ENCODE data around the genes FGF23 and CD27.

DNA sequence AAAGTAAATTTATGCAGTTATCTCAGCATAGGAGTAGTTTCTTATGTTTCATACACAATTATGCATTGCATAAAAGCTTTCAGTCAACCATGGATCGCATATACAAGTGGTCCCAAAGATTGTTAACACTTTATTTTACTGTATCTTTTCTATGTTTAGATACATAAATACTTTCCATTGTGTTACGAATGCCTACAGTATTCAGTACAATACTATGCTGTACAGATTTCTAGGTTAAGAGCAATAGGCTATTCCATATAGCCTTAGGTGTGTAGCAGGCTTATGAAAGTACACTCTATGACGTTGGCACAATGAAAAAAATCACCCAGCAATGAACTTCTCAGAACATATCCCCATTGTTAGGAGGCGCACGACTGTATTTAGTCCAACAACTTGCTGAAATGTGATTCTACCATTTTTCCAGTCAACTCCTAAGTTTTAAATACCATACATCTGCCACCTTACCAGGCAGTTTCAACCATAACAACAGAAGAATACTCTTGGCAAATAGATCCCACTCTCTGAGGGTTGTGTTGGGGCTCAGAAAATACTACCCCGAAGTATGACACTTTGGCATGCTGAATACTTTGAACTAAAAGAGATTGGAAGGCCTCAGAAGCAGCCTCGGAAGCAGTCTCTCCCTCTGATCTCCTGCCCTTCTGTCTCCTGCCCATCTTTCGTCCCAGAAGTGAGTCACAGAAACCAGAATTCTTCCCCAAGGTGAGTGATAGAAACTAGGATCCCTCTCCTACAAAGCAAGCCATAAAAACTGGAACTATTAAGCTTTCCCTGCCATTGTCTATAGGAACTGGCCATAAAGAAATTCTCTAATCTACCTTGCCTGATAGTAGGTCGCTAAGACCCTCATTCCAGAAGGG is 1.7 kb downstream of the PARP11 start:
- PRO-cap = no peak
- RAMPAGE, long total RNA, 2 experiments = no peak in any of the 2 experiments

DNA sequence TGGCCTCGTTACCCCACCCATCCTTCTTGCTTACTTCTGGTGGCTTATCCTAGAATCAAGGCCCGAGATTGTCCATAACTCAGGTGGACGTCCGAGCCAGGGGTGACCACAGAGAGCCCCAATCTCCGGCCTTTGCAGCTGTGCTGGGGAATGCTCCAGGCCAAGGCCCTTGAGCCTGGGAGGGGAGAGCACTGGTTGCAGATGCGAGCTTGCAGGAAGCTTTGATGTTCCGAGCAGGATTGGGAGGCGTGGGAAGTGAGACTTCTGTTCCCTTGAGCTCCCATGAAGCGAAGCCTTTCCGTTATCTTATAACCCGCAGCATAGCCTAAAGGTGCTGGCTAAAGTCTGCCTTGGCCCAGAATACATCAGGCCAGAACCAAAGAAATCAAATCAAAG is 151.9 kb upstream of the PARP11 start:
- PRO-cap = no peak
- RAMPAGE, long total RNA, 2 experiments = no peak in any of the 2 experiments

- PRO-cap = no peak
- RAMPAGE, long total RNA, 2 experiments = no peak in any of the 2 experiments
Observed at GRCh38 chr12:4164450-4165406, 108.8 kb upstream of the CCND2 start.

DNA sequence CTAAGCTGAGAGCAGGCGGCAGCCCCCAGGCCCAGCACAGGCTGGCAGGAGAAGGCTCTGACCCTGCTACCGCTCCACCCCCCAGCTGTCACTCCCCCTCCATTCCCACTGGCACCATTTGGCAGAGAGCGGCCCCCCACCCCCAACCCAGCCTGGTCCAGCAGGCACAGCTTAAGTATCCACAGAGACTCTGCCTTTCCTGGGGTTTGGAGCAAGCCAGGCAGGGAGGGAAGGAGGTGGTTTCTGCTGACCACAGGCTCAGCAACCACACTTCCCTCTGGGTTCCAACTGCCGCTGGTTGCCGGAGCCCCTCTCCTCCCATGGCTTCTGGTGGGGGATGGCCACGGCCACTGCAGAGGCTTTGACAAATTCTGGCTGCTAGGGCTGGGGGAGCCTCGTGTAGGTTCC is 30.5 kb upstream of the CCND2 start:
- PRO-cap = no peak
- RAMPAGE, long total RNA, 2 experiments = no peak in any of the 2 experiments

- PRO-cap = no peak
- RAMPAGE, long total RNA, 2 experiments = no peak in any of the 2 experiments
Observed at GRCh38 chr12:4272985-4273233, 653 bp upstream of the CCND2 start.

GRCh38 chr12:4286280-4286497 is 12.6 kb downstream of the CCND2 start:
- PRO-cap = no peak
- RAMPAGE, long total RNA, 2 experiments = no peak in any of the 2 experiments

- PRO-cap = no peak
- RAMPAGE, long total RNA, 2 experiments = no peak in any of the 2 experiments
Observed at GRCh38 chr12:4299601-4300187, 21.3 kb upstream of the TIGAR start.

DNA sequence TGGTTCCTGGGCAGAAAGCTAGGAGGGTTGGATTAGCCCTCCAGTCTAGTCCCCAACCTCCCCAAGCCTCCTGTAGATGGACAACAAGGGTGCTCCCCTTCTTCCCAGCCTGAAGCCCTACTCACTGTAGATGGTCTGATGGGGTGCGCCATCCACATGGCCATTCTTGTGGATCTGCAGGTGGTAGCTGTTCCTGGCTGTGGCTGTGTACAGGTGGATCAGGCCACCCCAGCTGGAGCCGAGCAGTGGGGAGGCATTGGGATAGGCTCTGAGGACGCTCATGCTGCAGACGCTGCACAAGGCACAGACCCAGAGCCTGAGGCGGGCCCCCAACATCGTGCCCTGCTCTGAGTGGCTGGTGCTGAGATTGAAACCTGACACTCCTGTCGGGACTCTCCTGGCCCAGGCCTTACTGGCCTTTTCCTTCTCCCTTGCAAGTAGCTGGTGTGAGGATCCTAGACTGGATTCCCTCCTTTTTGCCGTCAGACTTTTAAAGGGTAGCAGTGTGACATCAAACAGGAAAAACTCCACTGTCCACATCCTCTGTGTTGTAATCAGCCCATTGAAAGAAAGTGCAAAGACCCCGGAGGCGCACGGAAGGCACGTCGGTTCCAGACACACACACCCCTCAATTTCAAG is at the start of gene FGF23:
Gene FGF23, minus strand, starts transcription at position 466 of the 639 bp plus-strand sequence.
- PRO-cap = no peak
- RAMPAGE, long total RNA, 2 experiments = no peak in any of the 2 experiments

- PRO-cap = no peak
- RAMPAGE, long total RNA, 2 experiments = no peak in any of the 2 experiments
Observed at GRCh38 chr12:4434821-4435081, 10.9 kb downstream of the FGF6 start.

GRCh38 chr12:4722974-4723610 is 2.9 kb downstream of the GALNT8 start:
- PRO-cap = no peak
- RAMPAGE, long total RNA, 2 experiments = no peak in any of the 2 experiments

DNA sequence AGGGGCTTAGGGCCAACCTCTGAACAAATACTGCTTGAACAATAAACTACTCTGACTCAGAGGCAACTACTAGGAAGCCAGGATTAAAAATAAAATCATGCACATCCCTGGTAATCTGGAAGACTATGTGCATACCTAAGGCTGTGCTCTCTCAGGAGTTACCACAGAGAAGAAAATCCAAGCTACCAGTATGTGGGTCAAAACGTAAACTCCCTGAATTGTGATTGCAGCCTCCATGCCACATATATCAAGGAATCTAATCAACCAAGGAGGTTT is 16.0 kb downstream of the GALNT8 start:
- PRO-cap = no peak
- RAMPAGE, long total RNA, 2 experiments = no peak in any of the 2 experiments

DNA sequence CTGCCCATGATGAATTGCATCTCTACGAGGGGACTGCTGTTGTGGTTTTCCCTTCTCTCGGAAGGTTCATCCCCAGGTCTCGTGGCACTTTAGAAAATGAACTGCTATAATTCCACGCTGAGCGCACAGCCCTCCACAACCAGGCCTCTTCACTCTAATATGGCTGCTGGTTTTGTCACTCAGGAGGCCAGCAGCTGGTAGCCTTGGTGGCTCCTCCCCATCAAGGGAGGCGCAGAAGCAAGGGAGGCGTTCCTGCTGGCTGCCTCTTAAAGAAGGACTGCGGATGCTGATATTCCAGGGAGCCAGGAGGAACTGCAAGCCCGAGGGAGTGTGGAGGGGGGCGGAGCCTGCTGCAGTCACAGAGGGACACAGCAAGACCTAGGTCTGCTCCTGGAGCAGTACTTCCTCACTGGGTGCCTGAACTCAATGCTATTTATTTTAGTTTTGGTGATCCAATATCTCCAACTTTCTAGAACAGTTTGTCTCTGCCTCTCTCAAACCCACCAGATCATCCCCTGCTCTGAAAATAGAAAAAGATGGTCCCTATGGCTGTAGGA is 158.2 kb downstream of the KCNA5 start:
- PRO-cap = no peak
- RAMPAGE, long total RNA, 2 experiments = no peak in any of the 2 experiments

GRCh38 chr12:5967874-5968409 is 22.9 kb upstream of the ANO2 start:
- PRO-cap = no peak
- RAMPAGE, long total RNA, 2 experiments = no peak in any of the 2 experiments

DNA sequence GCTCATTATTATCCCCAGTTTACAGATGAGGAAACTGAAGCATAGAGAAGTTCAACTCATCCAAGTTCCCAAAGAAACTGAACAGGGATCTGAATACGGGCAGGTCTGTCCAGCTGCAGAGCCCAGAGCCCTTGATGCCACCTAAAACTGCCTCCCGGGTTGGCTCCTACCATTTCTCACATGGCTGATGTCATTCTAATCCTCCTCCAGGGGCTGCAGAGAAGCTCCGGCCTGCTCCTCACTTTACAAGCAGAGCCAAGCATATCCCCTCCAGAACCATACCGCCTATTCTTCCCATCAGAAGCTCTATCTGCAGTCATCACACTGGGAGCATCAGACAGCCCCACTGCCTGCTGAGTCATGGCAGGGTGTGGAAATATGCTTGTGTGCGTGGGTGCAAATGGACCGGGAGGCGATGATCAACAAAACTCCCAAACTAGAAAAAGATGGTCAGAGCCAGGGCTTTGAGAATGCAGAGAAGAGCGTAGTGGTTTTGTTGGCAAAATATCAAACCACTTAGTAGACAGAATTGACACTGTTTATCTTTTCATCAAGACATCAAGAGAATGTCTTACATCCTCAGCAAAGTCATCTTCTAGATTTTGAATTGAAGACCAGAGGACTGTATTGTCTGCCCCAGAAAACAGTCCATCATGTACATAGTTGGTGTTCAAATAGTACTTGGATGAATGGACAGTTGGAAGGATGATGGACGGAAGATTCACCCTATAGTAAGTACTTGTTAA is 55.1 kb downstream of the VWF start:
- PRO-cap = no peak
- RAMPAGE, long total RNA, 2 experiments = no peak in any of the 2 experiments

GRCh38 chr12:6167667-6168313 is 32.4 kb upstream of the CD9 start:
- PRO-cap = bidirectional peak, plus-strand start at chr12:6168036, minus-strand start at chr12:6167939
- RAMPAGE, long total RNA, 2 experiments = no peak in any of the 2 experiments

GRCh38 chr12:6228323-6228944 is 28.2 kb downstream of the CD9 start:
- PRO-cap = no peak
- RAMPAGE, long total RNA, 2 experiments = no peak in any of the 2 experiments

- PRO-cap = no peak
- RAMPAGE, long total RNA, 2 experiments = no peak in any of the 2 experiments
Observed at GRCh38 chr12:6332490-6332815, 9.4 kb downstream of the TNFRSF1A start.

GRCh38 chr12:6332816-6333074 is 9.1 kb downstream of the TNFRSF1A start:
- PRO-cap = no peak
- RAMPAGE, long total RNA, 2 experiments = no peak in any of the 2 experiments

GRCh38 chr12:6362524-6362909 is 12.8 kb downstream of the SCNN1A start:
- PRO-cap = no peak
- RAMPAGE, long total RNA, 2 experiments = no peak in any of the 2 experiments

DNA sequence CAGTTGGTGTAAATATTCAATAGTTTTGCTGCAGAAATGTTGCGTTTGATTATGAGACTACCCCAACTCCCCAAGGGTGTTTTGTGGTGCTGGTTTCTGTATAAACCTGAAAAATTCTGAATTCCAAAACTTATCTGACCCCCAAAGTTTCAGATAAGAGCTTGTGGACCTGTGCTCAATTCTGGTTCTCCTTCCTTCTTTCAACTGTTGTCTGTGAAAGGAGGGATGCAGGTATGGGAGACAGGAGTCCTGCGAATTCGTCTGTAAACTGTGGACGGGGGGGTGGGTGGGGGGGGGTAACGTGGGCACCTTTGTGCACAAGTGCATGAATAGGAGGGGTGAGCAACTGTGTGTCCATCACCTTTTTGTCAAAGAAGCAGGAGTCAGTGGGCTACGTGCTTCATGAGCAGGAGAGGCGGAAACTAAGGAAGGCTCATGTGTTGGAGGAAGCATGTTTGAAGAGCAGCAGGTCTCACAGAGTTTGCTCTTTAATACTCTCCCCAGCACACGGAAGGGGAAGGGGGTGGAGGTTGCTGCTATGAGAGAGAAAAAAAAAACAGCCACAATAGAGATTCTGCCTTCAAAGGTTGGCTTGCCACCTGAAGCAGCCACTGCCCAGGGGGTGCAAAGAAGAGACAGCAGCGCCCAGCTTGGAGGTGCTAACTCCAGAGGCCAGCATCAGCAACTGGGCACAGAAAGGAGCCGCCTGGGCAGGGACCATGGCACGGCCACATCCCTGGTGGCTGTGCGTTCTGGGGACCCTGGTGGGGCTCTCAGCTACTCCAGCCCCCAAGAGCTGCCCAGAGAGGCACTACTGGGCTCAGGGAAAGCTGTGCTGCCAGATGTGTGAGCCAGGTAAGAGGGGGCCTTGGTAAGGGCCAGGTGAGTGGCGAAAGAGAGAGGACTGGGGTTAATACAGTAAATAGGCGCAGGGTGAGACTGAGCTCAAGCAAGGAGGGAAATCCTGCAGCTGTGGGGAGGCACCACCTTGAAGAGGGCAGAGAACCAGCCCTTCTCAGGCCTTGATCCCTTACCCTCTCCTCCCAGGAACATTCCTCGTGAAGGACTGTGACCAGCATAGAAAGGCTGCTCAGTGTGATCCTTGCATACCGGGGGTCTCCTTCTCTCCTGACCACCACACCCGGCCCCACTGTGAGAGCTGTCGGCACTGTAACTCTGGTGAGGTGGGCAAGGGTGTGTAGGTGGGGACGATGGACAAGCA is at the start of gene CD27:
Gene CD27, plus strand, starts transcription at position 579 of the 1,222 bp plus-strand sequence.
- PRO-cap = no peak
- RAMPAGE, long total RNA, 2 experiments = start-site peak on the plus strand in 1 of 2 experiments, centred at position 609 of the sequence, 37 reads per replicate